Non-pigmented ciliary epithelial cell (primary cell): ENCODE data around the gene SPAG16.

GRCh38 chr2:212905687-212906416 is 245.6 kb downstream of the IKZF2 start:
- RRBS, result no CpG with 5 or more reads among the region's 7 CpGs

DNA sequence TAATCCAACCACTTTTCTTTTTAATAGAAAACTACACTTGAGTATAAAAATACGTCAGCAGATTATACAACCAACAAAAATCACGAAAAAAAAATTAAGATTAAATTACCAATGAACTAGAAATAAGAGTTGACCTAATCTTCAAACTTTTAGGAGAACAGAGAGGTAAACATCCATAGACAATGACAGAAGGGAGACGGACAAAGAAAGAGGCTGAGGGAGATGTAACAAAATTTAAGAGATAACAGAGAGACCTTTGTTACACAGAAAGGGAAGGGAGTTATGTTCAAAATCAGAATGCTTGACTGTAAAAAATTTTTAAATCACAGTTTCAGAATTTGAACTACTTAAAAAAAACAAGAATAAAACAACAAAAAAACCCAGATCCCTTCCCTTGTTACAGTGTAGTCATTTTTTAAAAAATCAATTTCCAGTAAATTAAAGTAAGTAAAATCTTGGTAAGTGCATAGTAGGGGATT is 149.8 kb downstream of the IKZF2 start:
- RRBS, result no CpG with 5 or more reads among the region's 3 CpGs

- RRBS, result no CpG with 5 or more reads among the region's 5 CpGs
Measured at GRCh38 chr2:213122632-213123203, 28.7 kb downstream of the IKZF2 start.

DNA sequence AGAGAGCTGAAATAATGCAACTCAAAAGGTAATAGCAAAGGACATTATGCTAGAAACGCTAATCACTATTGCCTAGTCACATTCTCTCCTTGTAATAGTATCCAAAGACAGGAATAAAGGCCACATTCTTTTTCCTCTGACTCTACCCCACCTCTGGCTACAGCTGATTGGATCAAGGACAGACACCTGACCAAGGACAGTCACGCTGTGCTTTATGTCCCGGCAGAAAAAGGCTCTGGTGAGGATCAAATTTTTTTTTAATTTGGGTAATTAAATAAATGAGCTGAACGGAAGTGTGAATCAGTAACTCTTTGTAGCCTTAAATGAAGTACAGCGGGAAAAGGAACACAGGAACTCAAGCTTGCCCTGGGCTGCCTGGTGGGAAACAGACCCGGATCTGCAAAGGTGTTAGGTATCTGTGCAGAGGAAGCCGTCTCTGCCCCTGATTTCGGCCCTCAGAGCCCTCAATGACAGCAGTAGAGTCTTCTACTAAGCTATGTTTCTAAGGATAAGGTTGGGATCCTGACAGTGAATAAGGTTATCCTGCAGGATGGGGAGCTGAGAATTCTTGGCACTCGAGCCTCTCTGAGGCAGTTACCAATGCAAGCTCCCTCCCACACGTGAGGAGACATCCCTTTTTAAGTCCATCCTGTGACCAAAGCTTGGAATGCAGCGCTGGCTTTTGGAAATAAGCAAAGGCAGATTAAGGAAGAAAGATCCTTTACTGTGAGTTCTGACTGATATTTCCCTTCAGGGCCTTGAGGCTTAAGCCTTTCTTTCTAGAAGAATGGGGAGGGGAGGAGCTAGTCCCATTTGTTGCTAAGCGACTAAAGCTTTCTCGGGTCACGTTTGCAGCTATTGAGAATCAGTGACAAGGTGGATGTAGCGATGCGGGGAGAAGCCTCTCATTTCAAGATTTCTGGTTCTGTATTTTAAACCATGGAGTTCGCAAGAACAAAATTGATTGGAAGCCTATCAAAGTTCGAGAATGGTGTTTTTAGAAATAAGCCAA is 37.9 kb upstream of the IKZF2 start:
- RRBS, result no CpG with 5 or more reads among the region's 18 CpGs

DNA sequence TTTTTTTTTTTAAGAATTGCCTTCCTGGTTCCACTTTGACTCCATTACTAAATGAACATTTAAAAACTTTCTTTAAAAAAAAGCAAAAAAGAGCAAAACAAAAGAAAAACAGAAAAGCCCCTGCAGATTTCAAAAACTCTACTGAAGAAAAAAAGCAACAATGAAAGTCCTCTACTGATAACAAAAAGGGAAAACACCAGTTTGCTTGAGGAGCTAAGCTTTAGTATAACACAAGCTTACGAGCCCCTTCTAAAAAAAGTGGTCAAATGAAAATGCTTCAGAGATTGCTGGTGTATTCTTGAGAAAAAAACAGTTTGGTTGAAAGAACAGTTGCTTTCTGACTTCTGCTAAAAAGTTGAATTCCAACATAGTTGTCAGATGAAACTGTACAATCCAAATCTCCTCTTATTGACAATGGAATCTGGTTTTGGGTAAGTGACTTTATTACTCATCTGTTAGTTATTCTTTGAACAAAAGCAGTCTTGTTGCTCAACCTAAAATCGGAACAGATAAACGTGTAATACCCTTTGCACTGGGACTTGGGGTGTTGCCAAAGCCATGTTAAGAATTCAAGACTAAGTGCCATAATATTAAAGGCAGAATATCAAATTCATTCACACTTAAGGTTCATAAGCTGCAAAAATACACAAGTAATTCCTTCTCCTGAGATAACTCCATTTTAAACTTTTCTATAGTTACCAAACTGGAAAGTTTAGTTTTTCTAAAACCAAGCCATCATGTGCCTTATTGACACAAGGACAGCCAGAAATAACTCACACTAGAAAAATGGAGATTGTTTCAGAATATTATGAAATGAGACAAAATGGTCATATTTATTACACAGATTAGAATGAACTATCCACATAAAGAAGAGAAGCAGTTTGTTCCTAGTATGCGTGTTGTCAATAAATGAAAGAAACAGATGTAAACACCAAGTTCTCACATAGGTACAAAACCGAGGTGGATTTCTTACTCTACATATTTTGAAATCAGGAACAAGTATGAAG is 45.3 kb upstream of the SPAG16 start:
- RRBS, result no CpG with 5 or more reads among the region's 5 CpGs

GRCh38 chr2:213283866-213284883 is at the start of gene SPAG16:
TSS of gene SPAG16 (plus strand) at chr2:213284464.
- RRBS, result no CpG with 5 or more reads among the region's 56 CpGs

GRCh38 chr2:214481115-214481596 is 70.3 kb downstream of the VWC2L start:
- RRBS, result no CpG with 5 or more reads among the region's 2 CpGs

GRCh38 chr2:214683952-214684630 is 125.4 kb downstream of the BARD1 start:
- RRBS, result no CpG with 5 or more reads among the region's 21 CpGs

DNA sequence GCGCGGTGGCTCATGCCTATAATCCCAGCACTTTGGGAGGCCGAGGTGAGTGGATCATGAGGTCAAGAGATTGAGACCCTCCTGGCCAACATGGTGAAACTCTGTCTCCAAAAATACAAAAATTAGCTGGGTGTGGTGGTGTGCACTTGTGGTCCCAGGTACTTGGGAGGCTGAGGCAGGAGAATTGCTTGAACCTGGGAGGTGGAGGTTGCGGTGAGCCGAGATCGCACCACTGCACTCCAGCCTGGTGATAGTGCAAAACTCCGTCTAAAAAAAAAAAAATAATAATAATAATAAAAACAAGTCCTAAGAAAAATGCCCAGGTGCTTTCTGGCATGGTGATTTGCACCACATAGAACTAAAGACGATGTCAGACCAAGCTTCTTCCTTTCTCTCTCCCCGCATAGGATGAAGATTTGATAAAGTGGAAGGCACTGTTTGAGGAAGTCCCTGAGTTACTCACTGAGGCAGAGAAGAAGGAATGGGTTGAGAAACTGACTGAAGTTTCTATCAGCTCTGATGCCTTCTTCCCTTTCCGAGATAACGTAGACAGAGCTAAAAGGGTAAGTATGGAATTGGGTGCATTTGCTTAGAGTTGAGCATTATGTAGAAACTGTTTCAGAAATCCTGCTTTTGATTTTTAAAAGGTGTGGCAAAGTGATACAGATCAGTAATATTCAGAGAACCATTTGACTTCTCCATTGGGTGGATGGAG is 37.0 kb downstream of the ATIC start:
- RRBS, result no CpG with 5 or more reads among the region's 11 CpGs

DNA sequence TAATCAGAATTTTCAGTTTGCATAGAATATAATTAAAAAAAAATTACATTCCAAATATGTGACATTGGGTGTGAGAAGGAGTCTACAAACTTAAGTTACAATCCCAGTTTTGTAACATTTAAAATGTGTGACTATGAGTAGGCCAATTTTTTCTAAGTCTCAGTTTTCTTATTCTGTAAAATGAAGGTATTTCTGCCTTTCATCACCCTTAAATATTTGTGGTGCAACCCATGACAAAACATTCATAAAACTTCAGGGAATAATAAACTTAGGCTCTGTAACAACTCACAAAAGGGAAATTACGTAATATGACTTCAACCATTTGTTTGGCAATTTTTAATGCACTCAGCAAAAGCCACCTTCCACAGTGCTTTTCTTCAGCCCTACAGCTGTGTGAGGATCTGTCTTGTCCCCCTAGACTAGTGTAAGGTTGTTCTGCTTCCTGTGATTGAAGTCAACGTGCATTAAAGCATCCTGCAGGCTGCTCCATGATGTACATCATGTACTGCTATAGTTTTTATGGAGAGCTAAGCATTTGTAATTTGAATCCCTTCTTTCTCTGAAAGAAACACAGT is 39.3 kb downstream of the FN1 start:
- RRBS, result no CpG with 5 or more reads among the region's 2 CpGs

DNA sequence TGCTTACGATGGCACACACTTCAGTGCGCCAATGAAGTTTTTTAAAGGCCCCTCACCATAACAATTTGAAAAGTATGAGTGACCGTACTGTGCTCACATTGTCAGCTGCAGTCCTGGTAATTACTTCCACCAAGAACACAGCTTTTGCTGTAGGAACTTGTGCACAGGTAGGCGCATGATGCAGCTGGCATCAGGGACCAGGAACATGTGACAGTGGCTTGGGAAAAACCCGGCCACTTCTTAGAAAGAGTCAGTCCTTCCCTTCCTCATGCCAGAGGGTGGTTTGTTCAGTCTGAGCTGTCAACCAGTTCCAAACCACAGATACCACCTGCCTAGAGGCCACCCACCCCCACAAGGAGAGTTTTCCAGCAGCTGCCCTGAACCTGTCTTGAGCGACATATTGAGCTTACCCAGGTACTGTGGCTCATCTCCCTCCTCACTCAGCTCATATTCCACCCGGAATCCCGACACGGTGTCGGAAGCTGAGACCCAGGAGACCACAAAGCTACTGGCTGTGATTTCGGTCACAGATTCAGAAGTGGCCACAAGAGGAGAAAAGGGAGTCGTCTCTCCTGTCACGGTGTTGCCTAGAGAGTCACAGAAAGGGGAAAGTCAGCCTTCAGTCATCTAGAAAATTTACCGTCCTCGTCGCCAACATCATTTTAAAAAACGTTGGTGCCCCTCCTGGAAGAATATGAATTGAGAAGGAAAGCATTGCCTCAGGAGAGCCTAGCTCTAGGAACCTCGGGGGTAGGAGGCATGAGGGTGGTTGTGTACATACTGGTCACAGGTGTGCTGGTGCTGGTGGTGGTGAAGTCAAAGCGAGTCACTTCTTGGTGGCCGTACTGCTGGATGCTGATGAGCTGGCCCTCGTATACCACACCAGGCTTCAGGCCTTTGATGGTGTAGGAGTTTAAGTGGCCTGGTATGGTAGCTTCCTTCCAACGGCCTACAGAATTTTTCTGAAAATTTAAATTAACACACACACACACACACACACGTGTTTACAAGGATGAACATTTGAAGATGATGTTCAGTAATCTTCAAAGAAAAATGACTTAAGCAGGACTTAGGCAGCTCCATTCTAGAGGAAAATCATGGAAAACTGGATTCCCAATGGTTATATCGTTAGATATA is 26.3 kb downstream of the FN1 start:
- RRBS, result no CpG with 5 or more reads among the region's 24 CpGs

- RRBS, result no CpG with 5 or more reads among the region's 5 CpGs
Measured at GRCh38 chr2:215414647-215415200, 21.1 kb downstream of the FN1 start.

- RRBS, result no CpG with 5 or more reads among the region's 7 CpGs
Measured at GRCh38 chr2:215421971-215422244, 14.0 kb downstream of the FN1 start.

DNA sequence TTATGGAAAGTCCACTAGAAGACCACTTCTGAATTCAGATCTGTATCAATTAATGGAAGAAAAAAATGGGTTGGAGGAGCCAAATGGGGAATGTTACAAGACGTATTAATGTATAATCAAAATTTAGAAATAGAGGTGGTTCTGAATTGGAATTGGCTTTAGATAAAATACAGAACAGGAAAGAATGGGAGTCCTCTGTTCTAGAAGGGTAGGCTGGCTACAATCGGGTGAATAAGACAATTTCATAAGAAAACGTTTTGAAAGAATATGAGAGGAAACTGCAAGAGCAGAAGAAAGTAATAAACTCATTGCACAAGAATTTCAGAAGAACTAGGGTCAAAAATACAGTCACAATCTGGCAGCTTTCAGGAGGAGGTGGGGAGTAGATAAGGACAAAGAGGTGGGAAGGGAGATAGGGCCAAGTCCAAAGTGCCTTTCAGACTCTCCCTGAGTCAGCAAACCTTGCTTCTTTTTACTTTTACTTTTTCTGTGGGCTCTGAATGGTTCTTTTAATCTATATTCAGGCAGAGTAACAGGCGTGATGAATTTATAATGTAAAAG is 69.5 kb upstream of the FN1 start:
- RRBS, result no CpG with 5 or more reads among the region's 4 CpGs

GRCh38 chr2:215900354-215900688 is 113.0 kb downstream of the MREG start:
- RRBS, result no CpG with 5 or more reads among the region's 3 CpGs

- RRBS, result no CpG with 5 or more reads among the region's 3 CpGs
Measured at GRCh38 chr2:215903680-215904234, 109.6 kb downstream of the MREG start.

GRCh38 chr2:215952905-215953680 is 60.3 kb downstream of the MREG start:
- RRBS, result no CpG with 5 or more reads among the region's 3 CpGs

DNA sequence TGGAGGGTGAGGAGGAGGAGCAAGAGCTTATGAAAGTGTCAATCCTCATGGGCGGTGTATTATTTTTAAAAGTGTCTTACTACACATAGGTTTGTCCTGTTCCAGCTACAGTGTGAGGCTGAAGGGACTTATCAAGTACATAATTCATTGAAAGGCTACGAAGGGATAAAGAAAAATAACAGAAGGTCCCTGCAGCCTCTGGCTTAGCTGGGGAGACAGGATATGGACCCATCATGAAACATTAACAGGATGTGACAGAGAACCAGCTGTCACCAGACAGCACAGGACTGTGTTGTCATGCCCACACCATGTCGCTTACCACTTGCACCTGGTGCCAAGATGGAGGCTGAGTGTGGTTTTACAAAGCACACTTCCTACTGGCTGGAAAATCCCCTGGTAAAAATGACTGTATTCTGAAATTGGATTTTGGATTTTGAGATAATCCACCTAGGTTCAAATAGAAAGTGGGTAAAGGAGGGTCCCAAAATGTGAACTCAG is 2.6 kb upstream of the MREG start:
- RRBS, result no CpG with 5 or more reads among the region's 3 CpGs

GRCh38 chr2:216082464-216083277 is 952 bp downstream of the TMEM169 start:
- RRBS, result no CpG with 5 or more reads among the region's 10 CpGs

DNA sequence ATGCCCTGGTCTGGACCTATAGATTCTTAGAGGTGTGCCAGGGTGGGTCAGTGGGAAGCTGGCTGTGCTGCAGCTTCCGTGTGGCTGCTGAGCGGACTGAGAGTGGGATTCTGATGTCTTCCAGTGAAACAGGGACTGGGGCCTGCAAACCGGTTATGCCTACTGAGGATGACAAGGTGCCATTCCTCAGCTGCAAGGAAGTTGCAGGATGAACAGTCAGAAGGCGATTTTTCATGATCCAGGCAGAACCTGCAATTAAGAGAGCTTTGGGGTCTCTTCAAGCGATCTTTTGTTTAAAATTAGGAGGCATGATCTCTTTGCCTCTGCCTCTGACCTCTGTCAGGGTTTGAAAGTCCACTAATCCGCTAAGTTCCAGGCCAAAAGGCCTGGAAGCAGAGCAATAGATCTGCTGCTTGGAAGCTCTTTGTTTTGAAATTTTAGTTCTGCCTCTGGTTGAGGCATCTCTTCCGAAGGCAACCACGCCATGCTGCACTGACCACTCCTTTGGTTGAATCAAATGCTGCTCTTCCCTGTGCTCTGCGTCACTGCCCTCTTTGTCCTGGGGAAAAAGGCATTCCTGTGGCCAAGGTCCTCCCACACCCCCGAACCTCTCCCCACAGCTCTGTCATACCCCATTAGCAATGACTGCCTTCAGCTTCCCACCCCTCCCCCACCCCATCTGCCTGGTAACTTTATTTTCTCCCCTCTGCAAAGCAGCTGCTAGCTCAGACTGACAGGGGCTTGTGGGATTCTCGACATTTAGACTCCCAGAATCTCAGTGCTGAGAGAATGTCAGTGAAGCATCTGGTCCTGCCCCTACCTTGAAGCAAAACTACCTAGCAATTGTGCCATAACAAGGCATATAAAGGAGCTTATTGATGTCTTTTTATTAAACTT is 2.0 kb downstream of the TMEM169 start:
- RRBS, result no CpG with 5 or more reads among the region's 11 CpGs